Parotid gland (tissue), 1 donor: ENCODE measurements around the genes MYO1H, UBE3B, TRPV4 and TCHP.

GRCh38 chr12:108784706-108785109, 53.4 kb upstream of the CORO1C start:
- PRO-cap, result no peak

- PRO-cap, result no peak
Measured at GRCh38 chr12:108797627-108798019, 59.8 kb downstream of the SSH1 start.

- PRO-cap, result no peak
Measured at GRCh38 chr12:108806951-108807370, 50.4 kb downstream of the SSH1 start.

DNA sequence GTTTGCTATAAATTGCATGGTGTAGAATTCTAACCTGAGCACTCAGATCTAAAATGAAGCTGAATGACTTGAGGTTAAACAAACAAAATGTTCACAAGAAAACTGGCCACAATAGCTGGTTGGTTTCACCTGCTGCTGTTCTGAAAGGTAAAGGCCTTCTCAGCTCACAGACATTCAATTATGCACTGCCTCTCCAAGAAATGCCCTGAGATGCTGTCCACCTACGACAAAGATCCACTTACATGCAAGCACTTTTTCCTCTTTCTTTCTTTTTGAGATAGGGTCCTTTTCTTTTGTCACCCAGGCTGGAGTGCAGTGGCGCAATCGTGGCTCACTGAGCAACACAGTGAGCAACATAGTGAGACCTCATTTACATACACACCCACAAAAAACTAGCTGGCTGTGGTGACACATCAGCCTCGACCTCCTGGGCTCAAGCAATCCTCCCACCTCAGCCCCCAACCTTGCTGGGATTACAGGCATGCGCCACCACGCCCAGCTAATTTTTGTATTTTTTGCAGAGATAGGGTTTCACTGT, 35.5 kb downstream of the SSH1 start:
- PRO-cap, result no peak

DNA sequence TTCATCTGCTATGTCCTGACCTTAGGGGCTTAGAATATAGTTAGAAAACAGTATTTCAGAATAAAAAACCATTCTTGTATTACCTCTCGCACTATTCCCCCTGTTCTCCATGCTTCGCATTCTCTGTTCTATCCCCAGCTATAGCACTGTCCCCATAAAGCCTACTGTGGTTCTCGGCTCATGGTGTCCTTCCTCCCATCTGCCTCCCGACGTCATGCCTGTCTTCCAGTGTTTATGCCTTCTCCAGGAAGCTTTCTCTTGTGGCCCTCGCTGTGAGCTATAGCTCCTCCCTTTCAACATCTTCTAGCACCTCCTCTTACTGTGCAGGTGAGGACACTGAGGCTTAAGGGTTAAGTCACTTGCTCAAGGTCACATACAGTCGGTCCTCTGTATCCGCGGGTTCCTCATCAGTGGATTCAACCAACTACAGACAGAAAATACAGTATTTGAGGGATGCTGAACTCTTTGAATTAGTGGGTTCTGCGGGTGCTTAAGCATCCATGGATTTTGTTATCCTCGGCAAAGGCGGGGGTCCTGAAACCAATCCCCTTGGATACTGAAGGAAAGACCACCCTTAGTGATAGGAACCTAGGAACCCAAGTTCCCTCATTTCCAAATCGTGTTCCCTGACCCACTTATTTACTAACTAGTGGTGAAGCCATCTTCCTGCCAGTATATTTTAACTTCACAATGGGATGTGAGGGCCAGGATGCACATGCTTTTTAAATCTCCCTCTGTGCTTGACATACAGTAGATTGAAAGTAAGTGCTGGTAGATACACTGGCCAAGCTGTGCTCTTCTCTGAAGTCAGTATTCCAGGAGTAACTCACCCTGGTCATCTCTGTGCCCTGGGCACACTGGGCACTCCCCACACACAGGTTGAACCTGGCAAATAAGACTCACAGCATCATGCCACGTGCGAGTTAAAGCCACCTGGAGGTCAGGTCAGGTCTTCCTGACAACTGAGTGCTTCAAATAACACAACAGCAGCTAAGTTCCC, 23.0 kb downstream of the SSH1 start:
- PRO-cap, result no peak

- PRO-cap, result no peak
Measured at GRCh38 chr12:108842203-108842689, 15.1 kb downstream of the SSH1 start.

GRCh38 chr12:108845913-108846888, 11.2 kb downstream of the SSH1 start:
- PRO-cap, result no peak

- PRO-cap, result no peak
Measured at GRCh38 chr12:109134082-109134621, 17.8 kb downstream of the ACACB start.

DNA sequence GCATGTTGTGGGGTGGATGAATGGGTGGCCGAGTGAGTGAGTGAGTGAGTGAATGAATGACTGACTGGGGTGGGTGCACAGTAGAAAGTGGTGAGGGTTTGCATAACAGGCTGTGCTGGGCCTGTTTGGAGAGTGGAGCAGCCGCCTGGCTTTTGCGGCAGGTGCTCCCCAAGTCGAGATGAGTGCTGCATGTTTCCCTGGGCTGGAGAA, 86.9 kb downstream of the FOXN4 start:
- PRO-cap, result no peak

GRCh38 chr12:109245605-109245898, 63.5 kb downstream of the FOXN4 start:
- PRO-cap, result no peak

GRCh38 chr12:109291176-109292525, 17.4 kb downstream of the FOXN4 start:
- PRO-cap, result no peak

DNA sequence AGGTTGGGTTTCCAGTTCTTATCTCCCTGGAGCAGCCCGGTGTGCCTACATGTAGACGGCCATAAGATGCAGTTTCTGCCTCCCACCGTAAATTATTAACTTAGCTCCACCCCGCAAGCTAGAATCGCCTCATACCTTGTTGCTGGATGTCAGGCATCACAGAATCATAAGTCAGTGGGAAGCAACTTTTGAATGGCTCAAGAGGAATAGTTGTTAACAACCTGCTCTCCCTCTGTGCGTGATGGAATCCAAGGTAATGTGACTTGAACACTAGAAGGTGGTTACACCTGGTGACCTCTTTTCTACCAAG, at the start of gene MYO1H:
Gene MYO1H, plus strand, starts transcription at position 181 of the 310 bp plus-strand sequence.
- PRO-cap, result no peak

DNA sequence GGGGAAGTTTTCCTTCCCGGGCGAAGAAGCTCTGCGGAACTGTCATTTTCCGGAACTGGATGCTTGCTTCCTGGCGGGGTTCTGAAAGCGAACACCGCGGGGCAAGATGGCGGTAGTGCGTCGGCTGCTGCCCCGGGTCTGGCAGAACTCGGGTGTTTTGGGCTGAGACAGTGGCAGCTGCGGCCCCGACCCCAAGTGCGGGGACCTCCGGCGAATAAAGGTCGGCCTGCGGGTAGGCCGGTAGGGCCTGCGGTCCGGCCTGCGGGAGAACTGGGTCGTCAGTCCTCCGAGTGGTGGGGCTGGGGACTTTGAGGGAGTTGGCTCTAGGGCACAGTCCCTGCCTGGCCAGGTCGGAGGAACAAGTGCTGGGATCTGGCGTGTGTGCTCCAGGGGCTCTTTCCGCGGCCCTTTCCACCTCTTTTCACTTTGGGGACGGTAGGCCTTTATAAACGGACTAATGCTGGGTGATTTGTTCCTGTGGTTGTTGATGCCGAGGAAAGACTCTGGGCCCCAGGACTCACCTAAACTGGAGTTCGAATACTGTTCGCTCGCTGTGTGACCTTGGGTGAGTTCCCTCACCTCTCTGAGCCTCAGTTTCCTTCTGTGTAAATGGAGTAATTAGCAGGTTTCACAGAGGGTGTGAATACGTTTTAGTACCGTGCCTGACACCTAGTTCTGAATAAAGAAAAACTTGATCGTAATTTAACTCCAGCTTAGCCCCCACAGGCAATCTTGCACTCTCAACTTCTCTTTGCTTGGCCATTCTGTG, at the start of gene UBE3B:
Gene UBE3B, plus strand, starts transcription at position 90 of the 769 bp plus-strand sequence.
- PRO-cap, result unidirectional peak, plus-strand start at position 90 of the sequence

DNA sequence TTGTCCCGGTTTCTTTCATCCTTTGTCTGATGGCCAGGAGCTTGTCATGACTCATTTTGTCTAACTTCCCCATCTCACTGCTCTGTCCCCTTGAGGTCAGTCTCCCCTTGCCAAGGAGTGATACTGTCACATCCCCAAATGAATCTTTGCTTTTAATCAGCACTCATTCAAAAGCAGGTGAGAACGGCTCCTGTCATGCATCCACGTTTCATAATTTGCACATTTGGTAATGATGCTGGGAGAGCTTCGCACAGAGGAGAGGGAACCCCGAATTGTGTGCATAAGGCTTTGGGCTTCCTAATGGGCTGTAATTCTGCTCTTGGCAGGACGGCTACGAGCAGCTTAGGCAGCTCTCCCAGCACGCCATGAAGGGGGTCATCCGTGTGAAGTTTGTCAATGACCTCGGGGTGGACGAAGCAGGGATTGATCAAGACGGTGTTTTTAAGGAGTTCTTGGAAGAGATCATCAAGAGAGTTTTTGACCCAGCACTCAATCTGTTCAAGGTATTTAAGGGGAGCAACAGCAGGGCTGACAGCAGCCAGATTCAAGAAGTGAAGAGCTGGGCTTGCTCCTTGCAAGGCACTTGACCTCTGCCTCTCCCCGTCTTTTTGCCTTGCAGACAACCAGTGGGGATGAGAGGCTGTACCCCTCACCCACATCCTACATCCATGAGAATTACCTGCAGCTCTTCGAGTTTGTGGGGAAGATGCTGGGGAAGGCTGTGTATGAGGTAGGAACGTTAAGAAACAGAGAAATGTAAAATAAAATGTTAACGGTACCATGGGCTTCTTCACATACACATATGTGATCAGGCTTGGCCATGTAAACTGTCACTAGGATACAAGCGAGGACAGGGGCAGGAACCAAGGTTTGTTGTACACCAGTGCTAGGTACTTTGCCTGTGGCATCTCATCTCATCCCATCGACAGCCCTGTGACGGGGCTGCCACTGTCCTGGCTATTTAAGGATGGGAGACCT, 43.7 kb downstream of the UBE3B start:
- PRO-cap, result no peak

DNA sequence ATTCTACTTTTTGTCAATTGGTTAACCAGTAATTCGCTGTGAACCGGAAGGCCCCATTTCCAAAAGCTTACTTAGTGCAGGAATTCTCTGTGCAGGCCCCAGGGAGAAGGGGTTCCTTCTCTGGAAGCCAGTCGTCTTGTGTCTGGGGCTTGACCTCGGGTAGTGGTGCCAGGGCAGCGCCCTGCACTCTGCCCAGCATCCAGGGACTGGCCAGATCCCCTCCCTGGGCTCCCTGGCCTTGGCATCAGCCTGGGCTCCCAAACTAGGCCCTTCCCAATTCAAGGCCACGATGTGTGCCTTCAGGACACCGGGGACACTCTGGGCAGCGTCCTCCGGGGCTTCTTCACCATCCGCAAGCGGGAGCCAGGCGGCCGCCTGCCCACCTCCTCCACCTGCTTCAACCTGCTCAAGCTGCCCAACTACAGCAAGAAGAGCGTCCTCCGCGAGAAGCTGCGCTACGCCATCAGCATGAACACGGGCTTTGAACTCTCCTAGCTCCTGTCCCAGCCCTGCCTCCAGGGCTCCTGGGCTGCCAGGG, 38.9 kb downstream of the MMAB start:
- PRO-cap, result no peak

- PRO-cap, result no peak
Measured at GRCh38 chr12:109718171-109718760, 4.6 kb downstream of the FAM222A start.

- PRO-cap, result no peak
Measured at GRCh38 chr12:109736477-109736928, 22.9 kb downstream of the FAM222A start.

DNA sequence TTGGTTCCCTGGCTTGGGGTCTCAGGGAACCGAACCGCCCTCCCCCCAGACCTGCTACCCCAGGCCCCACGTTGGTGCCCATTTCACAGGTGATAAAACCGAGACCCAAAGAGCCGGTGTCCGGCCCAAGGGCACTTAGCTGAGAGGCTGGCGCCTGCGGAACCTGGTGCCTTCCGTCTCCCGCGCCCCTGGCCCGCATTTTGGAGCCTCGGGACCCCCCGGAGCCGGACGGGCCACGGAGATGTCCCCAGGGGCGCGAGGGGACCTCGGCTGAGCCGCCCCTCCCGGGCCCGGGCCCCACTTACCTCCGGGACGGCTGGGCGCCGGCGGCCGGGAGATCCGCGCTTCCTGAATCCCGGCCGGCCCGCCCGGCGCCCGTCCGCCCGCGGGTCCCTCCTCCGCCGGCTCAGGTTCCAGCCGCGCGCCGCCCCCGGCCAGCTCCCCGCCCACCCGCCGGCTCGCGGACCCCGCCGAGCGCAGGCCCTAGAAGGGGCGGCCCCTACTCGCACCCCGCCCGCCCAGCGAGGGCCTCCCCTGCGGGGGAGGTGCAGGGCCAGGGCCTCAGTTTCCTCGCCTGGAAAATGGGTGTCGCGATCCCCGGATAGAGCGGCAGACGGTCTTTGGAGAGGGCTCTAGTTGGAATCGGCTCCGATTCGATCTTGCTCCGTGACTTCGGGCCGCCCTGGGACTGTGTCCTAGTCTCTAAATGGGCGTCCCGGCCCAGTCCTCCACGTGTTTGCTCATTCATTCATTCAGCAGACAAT, at the start of gene TRPV4:
Gene TRPV4, minus strand, starts transcription at position 354 of the 764 bp plus-strand sequence.
- PRO-cap, result no peak

DNA sequence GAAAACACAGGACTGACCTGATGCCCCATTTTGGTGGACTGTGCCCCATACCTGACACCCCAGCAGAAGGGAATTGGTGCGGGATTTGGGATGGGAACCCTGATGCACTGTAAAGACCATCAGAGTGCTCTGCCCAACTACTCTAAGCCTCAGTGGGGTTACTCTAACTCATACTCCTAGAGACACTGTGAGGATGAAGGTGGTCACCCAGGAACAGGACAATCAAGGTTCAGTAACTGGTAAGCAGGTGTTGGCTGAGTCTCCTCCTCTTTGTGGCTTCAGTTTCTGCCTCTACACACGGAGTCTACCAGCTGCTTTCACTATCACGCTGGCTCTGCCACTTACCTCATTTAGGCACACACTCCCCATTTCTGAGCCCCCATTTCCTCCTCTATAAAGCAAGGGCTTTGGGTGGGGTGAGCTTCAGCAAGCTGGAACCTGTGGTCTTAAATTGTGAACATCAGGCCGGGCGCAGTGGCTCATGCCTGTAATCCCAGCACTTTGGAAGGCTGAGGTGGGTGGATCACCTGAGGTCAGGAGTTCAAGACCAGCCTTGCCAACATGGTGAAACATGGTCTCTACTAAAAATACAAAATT, 7.3 kb upstream of the TCHP start:
- PRO-cap, result no peak

- PRO-cap, result unidirectional peak, plus-strand start at chr12:109900286
Measured at GRCh38 chr12:109899929-109900738, at the start of gene TCHP. Gene TCHP (plus strand): TSS chr12:109900274.